Iris pigment epithelial cell (primary cell): ENCODE results near the gene TPST2.

DNA sequence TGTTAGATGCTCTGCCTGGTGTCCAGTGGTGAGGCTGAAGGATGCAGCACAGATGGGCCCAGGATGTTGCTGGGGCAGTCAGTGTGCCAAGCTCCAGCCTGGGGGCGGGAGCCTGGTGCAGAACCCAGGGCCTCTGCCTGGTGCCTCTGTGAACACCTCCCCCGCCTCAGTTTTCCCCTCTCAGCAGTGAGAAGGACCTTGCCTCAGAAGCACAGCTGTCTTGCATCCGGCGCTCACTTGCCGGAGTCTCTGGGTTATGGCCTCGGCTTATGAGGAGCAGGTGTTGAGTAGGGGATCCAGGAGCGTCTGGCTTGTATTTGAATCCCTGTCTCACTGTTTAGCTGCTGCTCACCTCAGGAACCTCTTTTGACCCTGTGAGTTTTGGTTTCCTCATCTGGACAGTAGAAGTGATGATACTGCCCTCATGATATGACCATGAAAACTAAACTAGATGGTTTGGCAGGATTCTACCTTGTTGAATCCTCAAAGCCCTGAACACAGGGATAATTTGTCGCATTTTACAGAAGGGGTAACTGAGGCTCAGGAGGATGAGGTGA, 116.3 kb downstream of the KIAA1671 start:
- RRBS, result no CpG with 5 or more reads among the region's 8 CpGs

DNA sequence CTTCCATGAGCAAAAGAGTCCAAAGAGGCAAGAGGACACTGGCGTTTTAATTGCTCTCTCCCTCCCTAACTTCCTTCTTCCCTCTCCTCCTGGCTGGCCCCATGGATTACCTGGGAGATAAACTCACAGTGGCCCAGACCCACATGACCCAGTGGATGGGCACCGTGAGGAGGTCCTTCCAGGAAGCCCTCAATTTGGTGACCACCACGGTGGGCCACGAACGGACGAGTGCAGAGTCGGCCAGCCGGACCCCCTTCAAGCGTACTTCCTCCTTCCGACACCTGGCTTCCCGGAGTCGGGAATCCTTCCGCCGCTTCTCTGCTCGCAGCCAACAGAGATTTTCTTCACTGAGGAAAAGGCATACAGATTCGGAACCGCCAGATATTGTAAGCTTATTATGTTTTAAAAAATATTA, 87.6 kb upstream of the CRYBB3 start:
- RRBS, result 33% methylated on average over 2 of the region's 17 CpGs

DNA sequence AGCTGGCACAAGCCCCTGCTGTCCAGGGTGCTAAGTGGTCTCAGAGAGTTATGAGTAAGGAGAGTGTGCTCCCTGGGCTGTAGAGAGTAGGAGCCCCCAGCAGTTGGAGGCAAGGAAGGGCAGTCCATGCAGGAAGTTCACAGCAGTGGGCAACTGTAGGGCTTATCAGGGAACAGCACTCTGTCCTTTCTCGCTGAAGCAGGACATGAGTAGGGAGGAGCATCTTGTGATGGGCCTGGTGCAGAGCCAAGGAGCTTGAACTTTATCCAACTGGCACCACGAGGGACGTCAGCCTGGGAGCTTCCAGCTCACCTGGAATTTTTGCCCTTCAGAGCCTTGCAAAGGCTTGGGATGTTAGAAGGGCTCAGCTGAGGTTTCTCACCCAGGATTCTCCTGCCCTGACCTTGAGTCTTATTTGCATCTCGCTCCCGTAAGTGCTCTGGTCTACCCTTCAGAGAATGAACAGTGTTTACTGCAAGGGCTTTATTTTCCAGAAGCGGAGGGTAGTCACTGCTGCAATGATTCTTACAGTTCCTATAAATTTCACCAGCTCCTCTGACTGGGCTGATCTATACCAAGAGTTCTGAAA, 51.2 kb upstream of the CRYBB3 start:
- RRBS, result no CpG with 5 or more reads among the region's 6 CpGs

DNA sequence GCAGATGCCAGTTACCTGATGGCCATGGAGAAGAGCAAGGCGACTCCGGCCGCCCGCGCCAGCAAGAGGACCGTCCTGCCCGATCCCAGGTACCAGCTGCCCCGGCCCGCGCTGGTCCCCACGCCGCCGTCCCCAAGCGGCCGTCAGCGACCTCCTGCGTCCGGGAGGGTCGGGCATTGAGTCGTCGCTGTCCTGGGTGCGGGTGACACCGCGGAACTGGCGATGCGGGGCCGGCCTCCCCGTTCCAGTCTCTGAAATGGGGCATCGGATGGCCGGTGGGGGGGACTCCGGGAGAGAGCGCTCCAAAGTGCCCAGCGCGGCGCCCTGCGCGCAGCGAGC, 63.5 kb downstream of the CRYBB2 start:
- RRBS, result 3% methylated on average over 26 of the region's 38 CpGs

GRCh38 chr22:25349880-25350426, 130.5 kb downstream of the CRYBB2 start:
- RRBS, result no CpG with 5 or more reads among the region's 5 CpGs

DNA sequence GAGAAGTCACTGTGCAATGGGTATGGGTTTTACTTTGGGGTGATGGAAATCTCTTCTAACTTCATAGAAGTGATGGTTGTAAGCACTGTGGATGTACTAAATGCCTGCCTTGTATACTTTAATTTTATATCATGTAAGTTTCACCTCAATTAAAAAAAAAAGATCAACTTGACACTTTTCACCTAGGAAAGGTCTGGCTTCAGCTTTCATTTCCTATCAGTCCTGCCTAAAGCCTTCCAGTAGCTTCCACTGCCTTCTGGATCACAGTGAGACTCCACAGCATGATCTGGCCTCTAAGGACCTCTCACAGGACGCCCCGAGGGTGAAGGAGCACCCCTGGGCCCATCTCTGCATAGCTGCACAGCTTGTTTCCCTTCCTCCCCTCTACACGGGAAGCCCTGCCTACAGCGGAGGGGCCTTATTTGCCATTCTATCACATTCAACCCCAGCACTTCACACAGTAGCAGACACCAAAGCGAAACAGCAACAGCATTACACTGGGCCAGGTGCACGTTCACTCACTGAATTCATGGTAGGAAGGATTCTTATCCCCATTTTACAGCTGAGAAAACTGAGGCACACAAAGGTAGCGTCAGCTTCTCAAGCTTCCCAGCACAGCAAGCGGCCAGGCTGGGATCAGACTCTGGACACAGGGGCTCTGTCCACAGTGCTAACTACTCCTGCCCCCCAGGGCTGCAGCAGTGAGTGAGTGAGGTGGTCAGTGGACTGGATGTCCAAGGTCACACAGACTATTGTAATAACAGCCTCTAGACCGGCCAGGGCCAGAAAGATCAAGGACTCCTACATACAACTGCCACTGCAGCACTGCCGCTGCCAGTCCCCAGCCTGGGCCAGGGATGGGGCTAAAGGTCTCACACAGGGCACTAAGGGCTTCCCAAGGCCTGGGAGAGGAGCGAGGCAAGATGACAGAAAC, 162.2 kb upstream of the GRK3 start:
- RRBS, result no CpG with 5 or more reads among the region's 11 CpGs

GRCh38 chr22:25448470-25449224, 115.8 kb upstream of the GRK3 start:
- RRBS, result no CpG with 5 or more reads among the region's 19 CpGs

DNA sequence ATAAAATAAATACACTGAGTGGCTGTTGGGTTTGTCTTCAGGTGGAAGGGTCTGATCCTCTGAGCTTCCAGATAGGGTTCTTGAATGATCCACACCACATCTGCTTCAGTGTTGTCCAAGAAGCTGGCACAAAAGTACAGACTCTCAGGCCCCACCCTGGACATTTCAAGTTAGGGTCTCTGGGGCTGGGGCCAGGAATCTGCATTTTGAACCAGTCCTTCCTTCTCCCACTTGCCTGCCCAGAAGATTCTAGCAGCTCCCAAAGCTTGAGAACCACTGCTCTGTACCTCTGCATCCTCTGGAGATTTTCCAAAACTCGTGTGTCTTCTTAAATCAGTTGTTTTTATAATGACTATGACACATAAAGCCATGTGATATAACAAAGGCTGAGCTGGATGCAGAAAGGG, 37.6 kb upstream of the GRK3 start:
- RRBS, result no CpG with 5 or more reads among the region's 1 CpG

GRCh38 chr22:25563597-25564121, 816 bp upstream of the GRK3 start:
- RRBS, result no CpG with 5 or more reads among the region's 16 CpGs

DNA sequence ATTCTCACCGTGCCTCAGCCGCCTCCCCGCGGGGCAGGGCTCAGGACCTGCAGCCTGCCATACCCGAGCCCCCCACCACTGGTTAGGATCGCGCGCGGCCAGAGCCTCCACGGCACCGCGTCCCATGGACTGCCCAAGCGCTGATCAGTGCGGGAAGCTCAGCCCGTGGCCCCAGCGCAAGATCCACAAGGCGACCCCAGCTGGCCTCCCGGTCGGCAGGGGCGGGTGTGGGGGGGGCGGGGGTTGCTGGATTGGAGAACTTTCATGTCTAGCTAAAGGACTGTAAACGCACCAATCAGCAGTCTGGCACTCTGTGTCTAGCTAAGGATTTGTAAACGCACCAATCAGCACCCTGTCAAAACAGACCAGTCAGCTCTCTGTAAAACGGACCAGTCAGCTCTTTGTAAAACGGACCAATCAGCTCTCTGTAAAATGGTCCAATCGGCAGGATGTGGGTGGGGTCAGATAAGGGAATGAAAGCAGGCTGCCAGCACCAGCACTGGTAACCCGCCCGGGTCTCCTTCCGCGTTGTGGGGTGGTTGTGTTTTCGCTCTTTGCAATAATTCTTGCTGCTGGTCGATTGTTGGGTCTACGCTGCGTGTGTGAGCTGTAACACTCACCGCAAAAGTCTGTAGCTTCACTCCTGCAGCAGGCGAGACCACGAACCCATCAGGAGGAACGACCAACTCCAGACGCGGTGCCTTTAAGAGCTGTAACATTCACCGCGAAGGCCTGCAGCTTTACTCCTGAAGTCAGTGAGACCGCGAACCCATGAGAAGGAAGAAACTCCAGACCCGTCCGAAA, 11.2 kb downstream of the MYO18B start:
- RRBS, result no CpG with 5 or more reads among the region's 46 CpGs

DNA sequence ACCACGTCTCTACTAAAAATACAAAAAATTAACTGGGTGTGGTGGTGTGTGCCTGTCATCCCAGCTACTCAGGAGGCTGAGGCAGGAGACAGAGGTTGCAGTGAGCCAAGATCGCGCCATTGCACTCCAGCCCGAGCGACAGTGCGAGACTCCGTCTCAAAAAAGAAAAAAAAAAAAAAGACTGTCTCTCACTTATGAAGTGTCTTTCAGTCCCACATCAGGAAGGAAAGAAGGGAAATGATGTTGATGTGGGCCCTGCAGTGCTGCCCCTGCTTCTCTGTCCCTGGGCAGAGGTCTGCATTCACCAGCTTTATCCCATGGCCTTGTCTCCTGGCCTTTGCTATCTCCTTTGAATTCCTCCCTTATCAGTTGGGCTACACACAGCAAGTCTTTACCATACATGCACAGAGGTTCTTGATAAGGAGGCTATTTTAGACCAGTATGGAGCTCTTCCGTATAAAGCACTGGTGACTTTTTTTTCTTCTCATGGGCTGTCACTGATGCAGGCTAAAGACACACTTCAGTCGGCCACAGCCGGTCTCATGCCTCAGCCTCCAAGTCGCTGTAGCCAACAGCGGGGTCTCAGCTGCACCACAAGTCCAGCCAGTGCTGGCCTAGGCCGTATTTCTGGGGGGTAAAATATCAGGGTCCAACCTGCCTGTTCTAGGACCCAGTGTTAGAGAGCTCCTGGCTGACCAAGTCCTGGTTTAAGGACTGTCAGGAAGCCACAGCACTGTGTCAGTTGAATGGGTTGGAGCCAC, 20.1 kb downstream of the MYO18B start:
- RRBS, result no CpG with 5 or more reads among the region's 13 CpGs

GRCh38 chr22:26032303-26032562, 137.0 kb upstream of the SEZ6L start:
- RRBS, result no CpG with 5 or more reads among the region's 2 CpGs

DNA sequence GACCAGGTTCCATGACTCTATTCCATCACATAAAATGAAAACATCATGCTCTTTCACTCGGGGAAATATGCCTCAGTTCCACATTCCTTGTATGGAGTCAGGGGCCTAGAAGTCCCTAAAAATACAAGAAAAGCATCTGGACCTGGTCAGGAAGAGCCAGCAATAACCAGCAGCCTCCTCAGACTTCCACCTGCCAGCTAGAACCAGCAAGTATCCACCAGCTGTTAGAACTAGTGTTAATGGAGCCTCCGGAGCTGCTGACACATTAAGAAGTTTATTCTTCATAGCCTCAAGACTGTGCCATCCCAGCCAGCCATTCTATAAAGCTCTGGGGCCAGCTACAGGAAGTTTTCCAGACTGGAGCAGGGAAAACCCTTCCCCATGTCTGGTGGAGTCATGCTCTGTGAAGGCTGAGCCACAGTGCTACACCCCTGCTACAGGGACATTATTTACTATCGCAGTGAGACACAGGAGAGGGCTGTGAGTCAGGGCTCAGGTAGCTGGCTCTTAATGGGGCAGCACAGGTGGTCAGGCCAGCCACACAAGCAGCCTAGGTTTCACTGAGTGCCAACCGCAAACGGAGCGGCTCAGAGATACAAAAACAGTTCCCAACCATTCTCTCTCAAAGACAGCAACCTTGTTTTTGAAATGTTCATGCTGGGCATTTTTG, 12.2 kb downstream of the HPS4 start:
- RRBS, result no CpG with 5 or more reads among the region's 6 CpGs

- RRBS, result no CpG with 5 or more reads among the region's 11 CpGs
Measured at GRCh38 chr22:26560676-26561116, 29.2 kb downstream of the TPST2 start.

- RRBS, result no CpG with 5 or more reads among the region's 8 CpGs
Measured at GRCh38 chr22:26579547-26580064, 10.3 kb downstream of the TPST2 start.

GRCh38 chr22:26590013-26590666, at the start of gene TPST2:
Gene TPST2 (minus strand): TSS chr22:26590132.
- RRBS, result under 1% methylated on average over 14 of the region's 47 CpGs

DNA sequence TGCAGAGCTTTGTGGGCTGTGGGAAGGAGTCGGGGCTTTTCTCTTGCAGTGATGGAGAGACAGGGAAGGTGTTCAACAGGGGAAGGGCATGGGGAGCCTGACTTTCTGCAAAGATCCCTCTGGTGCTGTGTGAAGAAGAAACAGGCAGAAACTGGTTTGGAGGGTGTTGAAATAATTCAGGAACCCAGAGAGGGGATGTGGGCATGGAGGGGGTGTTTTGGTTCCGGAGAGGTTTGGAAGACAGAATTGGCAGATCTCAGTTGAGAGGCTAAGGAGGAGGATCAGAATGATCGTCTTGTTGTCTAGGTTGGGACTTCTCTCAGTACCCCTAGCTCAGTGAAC, 2.7 kb upstream of the TPST2 start:
- RRBS, result no CpG with 5 or more reads among the region's 3 CpGs

GRCh38 chr22:26628512-26629022, 6.8 kb downstream of the CRYBA4 start:
- RRBS, result no CpG with 5 or more reads among the region's 2 CpGs

DNA sequence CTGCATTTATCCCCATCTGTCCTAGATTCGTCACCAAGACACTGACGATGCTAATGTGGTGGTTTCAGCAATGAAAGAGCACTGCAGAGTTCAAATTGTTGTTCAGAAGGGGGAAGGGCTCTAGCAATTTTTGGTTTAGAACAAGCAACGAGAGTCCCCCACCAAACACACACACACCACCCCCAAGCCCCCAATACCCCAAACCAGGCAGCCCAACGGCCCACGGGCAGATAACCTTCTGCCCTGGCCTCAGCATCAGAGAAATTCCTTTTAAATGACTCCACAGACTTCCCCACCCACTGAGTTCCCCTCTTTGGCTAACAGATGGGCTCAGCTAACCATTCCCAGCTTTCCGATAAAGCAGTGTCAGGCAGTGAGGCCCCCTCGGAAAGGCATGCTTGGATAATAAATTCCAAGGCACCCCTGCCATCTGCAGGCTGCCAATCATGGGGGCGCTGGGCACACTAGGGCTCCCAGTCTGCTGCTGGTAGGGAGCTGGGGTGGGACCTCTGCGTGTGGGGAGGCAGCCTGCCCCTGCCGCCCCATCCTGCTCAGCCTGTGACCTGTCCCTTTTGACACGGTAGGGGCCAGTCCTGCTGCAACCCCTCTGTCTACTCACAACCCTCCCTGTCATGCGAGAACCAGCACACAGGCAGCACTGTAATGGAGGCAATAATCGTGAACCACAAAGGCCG, 489.2 kb downstream of the CRYBA4 start:
- RRBS, result no CpG with 5 or more reads among the region's 14 CpGs

DNA sequence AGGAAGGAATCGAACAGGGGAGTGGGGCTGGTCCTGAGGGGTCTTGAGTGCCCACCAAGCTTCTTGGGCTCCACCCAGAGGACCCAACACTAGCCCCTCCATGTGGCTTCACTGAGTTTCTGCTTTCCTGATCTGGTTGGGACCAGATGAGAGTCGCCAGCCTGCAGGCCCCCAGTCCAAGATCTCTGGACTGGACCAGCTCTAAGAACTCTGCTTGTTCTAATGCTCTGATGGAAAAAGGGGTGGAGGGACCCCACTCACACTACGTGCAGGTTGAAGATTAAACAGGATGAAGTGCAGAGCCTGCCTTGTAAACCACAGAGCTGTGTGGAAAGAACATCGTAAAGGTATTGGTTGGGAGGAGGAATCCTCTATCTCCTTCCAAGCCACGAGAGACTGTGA, 581.5 kb downstream of the MN1 start:
- RRBS, result no CpG with 5 or more reads among the region's 5 CpGs